ENCODE measurements around the genes KLHL25, DET1 and RLBP1.

GRCh38 chr15:85772501-85773297, 22.0 kb downstream of the KLHL25 start:
- PRO-cap, 2 experiments = no peak in any of the 2 experiments
- RAMPAGE, long total RNA, 5 experiments = no peak in any of the 5 experiments

DNA sequence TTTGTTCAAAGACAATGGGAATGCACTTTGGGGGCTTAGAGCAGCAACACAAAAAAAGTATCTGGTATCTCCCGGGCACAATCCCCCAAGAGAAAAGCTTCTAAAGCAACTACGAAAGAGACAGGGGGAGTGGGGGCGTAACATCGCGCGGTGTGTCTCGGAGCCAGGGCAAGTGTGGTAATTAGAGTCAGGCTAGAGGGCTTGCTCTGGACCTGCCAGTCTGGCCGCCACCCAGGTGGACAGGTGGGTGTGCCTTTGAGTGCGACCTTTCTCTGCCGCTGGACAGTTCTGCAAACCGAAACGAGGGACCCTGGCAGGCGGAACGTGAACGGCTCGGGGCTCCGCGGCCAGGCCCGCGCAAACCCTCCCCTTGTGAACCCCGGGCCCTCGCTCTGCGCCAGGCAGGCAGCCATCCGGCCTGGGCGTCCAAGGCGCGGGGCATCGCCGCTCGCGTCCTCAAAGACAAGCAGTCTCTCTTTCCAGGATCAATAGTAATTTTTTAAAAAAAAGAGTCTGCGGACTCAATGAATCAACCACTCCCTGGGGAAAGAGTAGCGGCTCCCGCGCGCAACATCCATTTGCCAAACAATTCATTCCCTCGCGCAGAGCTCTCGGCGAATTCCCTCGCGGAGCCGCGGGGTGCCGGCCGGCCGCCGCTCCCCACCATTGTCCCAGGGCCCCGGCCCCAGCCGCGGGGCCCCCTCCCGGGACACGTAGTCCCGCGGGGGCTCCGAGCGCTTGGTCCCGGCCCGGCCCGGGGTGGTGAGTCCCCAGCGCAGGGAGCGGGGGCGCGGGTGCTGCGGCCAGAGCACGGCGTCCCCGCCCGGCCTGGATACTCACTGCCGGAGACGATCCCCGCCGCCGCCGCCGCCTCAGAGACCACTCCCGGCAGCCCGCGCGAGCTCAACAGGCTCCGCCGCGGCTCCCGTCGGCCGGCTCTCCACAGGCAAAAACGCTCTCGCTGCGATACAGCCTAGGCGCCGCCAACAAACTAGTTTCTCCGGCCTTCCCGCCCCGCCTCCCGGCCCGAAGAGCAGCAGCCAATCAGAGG, at the start of gene KLHL25:
Gene KLHL25, minus strand, starts transcription at position 1,000 of the 1,051 bp plus-strand sequence.
- PRO-cap, 2 experiments = peak in 2 of 2 experiments; most common plus-strand start position 293 of the sequence (in 2); most common minus-strand start position 963 of the sequence (in 2)
- RAMPAGE, long total RNA, 5 experiments = start-site peak on the minus strand in 1 of 5 experiments, centred at position 965 of the sequence, 70 reads per replicate

- PRO-cap, 2 experiments = no peak in any of the 2 experiments
- RAMPAGE, long total RNA, 5 experiments = no peak in any of the 5 experiments
These were observed 769.0 kb downstream of the NTRK3 start for GRCh38 chr15:87487525-87487920.

GRCh38 chr15:88546181-88547116, at the start of gene DET1:
Gene DET1, minus strand, starts transcription at chr15:88546681.
- PRO-cap, 2 experiments = peak in 2 of 2 experiments; most common plus-strand start chr15:88546557 (in 2); most common minus-strand start chr15:88546336 (in 1)
- RAMPAGE, long total RNA, 5 experiments = start-site peak on the plus strand in 1 of 5 experiments, at chr15:88546405-88546470 at its widest, 8 reads per replicate; start-site peak on the minus strand in 4 of 5 experiments, at chr15:88546556-88546688 at its widest, 33 to 123 reads per replicate

DNA sequence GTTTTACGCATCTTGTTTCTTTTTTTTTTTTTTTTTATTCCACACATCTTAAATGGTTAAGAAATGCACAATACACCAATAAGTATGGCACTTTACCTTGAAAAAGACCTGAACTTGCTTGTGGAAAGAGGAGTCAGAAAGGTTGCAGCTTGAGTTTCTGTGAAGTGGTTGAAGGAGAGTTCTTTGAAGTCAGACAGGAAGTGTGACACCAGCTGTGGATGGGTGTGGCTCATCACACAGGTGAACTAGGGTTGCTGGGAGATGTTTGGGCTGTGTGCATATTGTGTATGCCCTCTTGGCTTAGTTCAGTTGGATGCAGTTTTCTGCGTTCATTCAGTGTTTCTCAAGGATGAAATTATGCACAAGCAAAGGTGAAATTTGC, 6.3 kb downstream of the AEN start:
- PRO-cap, 2 experiments = no peak in any of the 2 experiments
- RAMPAGE, long total RNA, 5 experiments = no peak in any of the 5 experiments

- PRO-cap, 2 experiments = no peak in any of the 2 experiments
- RAMPAGE, long total RNA, 5 experiments = no peak in any of the 5 experiments
These were observed 7.2 kb upstream of the ISG20 start for GRCh38 chr15:88631488-88632229.

DNA sequence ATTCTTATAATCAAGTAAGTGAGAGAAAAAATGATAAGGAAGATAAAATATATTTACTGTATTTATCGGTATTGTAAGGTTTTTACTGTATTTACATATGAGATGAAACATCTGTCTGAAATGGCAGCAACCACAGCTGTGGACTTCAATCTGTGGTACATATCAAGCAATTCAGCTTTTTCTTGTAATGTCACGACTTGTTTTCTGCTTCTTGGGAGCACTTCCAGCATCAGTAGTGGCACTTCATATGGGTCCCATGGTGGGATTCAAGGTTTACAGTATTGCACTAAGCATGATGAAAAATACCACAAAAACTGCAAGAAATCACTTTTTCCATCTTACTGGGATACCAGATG, 3.7 kb upstream of the ISG20 start:
- PRO-cap, 2 experiments = no peak in any of the 2 experiments
- RAMPAGE, long total RNA, 5 experiments = no peak in any of the 5 experiments

DNA sequence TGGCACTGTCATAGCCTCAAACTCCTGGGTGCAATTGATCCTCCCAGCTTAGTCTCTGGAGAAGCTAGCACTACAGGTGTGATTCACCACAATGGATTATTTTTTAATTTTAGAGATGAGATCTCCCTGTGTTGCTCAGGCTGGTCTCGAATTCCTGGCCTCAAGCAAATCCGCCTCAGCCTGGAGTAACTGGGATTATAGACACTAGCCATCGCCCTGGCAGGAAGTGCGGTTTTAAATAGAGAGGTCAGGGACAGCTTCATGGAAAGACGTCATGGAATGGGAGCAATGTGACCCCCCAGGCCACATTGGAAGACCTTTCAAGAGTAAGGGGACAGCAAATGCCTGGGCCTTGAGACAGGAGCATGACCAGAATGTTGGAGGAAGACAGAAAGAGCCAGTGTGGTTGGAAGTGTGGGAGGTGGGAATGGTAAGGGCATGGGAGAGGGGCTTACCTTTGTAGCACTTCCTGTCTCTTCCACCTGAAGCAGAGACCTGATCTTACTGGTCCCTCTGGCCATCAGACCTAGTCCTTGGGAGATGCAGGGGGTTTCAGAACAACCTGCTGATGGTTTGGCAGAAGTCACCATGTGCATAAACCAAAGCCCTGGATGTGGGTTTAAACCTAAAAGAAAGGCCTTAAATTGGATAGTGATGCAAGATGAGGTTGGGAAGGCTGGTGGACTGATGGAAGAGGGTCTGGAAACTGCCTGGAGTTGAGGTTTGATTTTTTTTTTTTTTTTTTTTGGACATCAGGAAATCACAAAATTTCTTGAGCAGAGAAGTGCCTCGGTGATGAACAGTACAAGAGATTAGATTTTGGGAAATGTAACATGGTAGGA, 2.0 kb upstream of the ISG20 start:
- PRO-cap, 2 experiments = no peak in any of the 2 experiments
- RAMPAGE, long total RNA, 5 experiments = no peak in any of the 5 experiments

GRCh38 chr15:88901016-88902014, 6.0 kb upstream of the HAPLN3 start:
- PRO-cap, 2 experiments = no peak in any of the 2 experiments
- RAMPAGE, long total RNA, 5 experiments = no peak in any of the 5 experiments

DNA sequence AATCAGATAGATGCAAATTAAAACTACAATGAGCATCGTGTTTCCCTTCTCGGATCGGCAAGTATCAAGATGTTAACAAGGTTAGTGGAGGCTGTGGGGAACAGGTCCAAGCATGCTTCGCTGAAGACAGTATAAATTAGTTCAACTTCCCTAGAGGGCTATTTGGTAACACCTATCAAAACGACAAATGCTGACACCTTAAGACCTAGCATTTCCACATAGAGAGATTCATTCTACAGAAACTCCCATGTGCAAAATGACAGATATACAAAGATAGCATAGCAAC, 449 bp upstream of the MFGE8 start:
- PRO-cap, 2 experiments = no peak in any of the 2 experiments
- RAMPAGE, long total RNA, 5 experiments = no peak in any of the 5 experiments

DNA sequence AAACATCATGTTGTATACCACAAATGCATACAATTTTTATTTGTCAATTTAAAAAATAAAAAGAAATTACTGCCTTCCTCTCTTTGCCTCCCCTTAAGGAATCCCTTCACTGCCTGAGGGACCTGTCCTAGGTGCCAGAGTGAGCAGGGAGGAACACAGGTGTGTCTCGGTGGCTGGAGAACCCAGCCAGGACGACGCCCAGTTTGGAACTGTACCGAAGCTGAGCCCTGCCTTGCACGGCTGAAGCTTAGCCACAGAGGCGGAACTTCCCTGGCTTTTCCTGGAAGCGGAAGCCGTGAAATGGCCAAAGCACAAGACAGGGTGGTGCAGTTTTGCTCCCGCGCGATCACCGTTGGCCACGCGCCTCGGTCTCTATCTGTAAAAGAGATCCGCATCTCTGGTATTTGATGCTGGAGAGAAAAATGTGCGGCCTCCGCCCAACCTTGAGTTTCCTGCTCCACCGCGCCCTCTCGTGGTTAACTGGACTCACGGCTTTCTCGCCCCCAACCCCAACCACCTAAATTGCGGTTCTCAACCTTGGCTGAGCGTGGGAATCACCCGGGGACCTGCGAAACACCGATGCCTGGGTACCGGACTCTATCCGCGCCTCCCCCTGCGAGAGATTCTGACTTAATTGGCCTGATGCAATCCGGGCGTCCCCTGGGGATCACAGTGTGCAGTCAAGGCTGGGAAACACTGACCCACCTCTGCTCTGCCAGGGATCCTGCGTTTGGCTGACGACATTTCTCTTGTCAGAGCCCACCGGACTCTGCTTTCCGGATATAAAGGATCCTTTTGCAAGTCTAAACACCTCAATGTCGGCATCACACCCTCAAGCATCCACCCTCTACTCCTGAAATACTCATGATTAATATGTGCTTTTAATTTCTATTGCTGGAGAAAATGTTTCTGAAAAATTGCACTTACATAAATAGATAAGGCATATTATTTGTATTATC, 70.7 kb upstream of the ABHD2 start:
- PRO-cap, 2 experiments = peak in 1 of 2 experiments; most common plus-strand start position 672 of the sequence (in 1); most common minus-strand start position 454 of the sequence (in 1)
- RAMPAGE, long total RNA, 5 experiments = no peak in any of the 5 experiments

GRCh38 chr15:89102652-89103080, 14.4 kb downstream of the ABHD2 start:
- PRO-cap, 2 experiments = no peak in any of the 2 experiments
- RAMPAGE, long total RNA, 5 experiments = no peak in any of the 5 experiments

DNA sequence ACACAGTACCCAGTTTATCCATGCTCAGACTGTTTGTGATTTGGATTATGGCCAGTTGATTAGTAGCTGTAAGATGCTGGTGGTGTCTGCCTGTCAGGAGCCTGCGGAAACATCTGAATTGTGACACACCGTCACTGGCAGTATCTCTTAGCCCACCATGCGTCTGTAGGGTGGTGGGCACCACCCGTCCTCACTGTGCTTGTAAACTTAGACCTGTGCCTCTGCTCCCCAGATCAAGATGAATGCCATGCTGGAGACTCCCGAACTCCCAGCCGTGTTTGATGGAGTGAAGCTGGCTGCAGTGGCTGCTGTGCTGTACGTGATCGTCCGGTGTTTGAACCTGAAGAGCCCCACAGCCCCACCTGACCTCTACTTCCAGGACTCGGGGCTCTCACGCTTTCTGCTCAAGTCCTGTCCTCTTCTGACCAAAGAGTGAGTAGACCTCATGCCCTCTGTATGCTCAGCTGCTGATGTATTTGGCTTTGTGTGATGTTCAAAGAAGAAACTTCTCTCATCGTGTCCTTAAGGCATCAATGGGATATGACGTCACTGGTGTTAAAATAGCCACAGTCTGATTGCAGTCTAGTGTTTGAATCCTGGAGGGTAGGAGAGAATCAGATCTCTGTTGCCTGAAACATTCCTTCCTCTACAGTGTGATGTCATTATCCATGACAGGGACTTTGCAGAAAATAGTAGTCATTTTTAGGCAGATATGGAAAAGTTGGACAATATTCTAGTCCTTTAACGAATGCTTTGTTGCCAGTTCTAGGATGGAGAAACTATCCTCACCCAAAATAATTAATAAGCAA, 28.0 kb downstream of the ABHD2 start:
- PRO-cap, 2 experiments = no peak in any of the 2 experiments
- RAMPAGE, long total RNA, 5 experiments = no peak in any of the 5 experiments

- PRO-cap, 2 experiments = no peak in any of the 2 experiments
- RAMPAGE, long total RNA, 5 experiments = no peak in any of the 5 experiments
These were observed 48.5 kb downstream of the ABHD2 start for GRCh38 chr15:89136511-89137410.

DNA sequence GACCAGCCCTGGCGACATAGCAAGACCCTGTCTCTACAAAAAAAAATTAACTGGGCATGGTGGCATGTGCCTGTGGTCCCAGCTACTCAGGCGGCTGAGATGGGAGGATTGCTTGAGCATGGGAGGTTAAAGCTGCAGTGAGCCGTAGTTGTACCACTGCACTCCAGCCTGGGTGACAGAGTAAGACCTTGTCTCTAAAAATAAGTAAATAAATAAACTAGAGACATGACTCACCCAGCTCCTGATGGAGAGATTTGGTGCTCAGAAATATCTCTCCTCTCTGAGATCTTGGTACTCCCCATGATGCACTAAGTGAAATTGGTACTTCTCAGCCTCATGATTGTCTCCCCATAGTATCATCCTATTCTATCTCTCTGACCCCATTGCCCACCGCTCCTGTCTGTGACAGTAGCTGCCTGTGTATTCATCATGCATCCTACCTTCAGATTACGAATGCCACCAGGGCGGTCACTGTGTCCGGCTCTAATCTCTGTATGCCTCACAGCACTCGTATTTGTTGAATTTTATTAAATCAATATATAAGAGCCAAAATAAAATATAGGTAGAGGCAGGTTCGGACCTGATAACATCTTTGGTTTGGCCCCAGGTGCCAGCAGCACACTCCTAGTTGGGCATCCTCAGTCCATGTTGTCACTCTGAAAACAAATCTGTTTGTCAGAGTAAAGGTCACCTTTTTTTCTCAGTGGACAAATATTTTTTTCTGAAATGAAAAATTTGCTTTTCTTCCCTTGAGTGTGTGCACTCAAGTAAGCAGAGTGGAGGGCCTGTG, 51.0 kb downstream of the ABHD2 start:
- PRO-cap, 2 experiments = no peak in any of the 2 experiments
- RAMPAGE, long total RNA, 5 experiments = no peak in any of the 5 experiments

GRCh38 chr15:89155612-89156134, 65.7 kb downstream of the RLBP1 start:
- PRO-cap, 2 experiments = no peak in any of the 2 experiments
- RAMPAGE, long total RNA, 5 experiments = no peak in any of the 5 experiments

GRCh38 chr15:89183550-89184133, 37.7 kb downstream of the RLBP1 start:
- PRO-cap, 2 experiments = no peak in any of the 2 experiments
- RAMPAGE, long total RNA, 5 experiments = no peak in any of the 5 experiments

- PRO-cap, 2 experiments = no peak in any of the 2 experiments
- RAMPAGE, long total RNA, 5 experiments = no peak in any of the 5 experiments
These were observed at the start of gene RLBP1 for GRCh38 chr15:89221281-89222050. Gene RLBP1, minus strand, starts transcription at chr15:89221579.

- PRO-cap, 2 experiments = no peak in any of the 2 experiments
- RAMPAGE, long total RNA, 5 experiments = no peak in any of the 5 experiments
These were observed 15.6 kb downstream of the POLG start for GRCh38 chr15:89318848-89319516.

- PRO-cap, 2 experiments = no peak in any of the 2 experiments
- RAMPAGE, long total RNA, 5 experiments = no peak in any of the 5 experiments
These were observed 797 bp downstream of the TICRR start for GRCh38 chr15:89575788-89576743.